GM23248 (cell line): ENCODE measurements around a stretch of chr15.

DNA sequence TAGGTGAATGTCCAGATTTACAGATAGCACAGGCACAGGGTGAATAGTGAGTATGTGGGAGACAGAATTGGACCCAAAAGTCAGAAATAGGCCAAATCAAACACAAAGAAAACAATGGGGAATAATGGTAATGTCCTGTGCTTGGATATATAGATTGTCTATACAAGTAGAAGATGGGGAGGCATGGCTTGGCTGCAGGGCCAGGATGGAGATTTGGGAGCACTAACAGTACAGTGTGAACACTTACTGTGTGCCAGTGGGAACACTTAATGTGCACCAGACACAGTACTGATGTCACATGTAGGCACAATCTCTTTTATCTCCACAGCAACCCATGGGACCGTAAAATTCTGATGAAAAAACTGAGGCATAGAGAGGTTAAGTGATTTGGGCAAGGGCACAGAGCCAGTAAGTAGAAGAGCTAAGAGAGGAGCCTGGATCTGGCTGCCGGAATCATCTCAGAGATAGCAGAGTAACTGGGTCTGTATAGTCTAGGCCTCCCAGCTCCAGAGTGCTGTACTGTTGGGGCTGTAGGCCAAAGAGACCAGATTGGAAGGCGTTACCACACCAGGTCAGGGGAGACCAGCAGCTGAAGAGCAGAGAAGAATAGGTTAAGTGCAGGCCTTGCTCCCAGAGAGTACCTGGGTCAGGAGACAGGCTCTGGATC, 63.4 kb downstream of the RLBP1 start:
- RAMPAGE, long total RNA, result no peak

DNA sequence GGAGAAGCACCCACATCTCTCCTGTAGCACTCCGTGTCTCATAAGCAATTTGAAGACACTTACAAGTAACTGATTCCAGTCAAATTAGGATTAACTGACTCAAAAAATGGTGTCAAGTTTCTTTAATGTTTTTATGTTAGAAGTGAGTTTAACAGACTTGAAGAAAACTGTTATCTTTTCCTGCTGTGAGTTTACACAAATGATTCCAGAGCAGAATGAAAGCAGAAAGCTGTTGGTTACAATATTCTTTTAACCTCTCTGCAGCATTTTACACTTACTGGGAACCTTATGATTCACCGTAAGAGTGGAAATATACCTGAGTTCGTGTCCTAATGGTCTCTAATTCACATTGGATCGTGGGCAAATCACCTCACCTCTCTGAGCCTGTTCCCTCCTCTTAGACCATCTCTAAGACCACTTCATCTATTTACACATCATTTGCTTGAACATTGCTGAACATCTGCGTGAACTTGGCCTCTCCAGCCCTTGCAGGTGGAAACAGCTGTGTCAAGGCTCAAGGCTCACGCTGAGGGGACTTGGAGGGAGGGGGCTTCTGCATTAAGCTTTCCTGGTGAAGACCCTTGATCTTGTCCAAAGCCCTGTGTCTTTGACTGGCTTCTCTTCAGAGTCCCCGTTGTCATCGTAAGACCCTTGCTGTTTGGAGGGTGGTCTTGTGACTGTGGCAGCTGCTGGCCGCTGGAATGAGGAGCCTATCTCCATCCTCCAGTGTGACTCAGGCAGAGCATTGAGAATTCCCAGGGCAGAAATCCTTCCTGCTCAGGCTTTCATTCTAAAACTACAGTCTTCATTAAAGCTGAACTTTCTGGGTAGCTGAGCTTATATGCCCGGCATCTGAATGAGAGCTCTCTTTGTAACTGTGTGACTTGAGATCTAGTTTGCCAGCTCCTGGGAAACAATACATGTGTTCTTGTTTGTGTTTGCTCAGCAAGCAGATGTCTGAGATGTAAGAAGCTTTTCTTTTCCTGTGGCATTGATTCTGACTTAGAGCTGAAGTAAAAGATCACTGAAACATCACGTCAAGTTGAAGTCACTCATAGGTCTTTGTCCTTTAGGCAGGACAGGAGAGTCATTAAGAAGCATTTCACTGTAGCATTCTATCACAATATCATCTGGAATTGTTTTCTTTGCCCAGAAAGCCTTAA, 22.7 kb downstream of the RLBP1 start:
- RAMPAGE, long total RNA, result no peak

- RAMPAGE, long total RNA, result no peak
These were observed 14.6 kb downstream of the RLBP1 start for GRCh38 chr15:89206817-89207164.

- RAMPAGE, long total RNA, result no peak
These were observed 27.7 kb upstream of the POLG start for GRCh38 chr15:89362182-89362781.

- RAMPAGE, long total RNA, result no peak
These were observed 66.2 kb upstream of the POLG start for GRCh38 chr15:89400493-89401482.

GRCh38 chr15:89575788-89576743, 797 bp downstream of the TICRR start:
- RAMPAGE, long total RNA, result no peak

DNA sequence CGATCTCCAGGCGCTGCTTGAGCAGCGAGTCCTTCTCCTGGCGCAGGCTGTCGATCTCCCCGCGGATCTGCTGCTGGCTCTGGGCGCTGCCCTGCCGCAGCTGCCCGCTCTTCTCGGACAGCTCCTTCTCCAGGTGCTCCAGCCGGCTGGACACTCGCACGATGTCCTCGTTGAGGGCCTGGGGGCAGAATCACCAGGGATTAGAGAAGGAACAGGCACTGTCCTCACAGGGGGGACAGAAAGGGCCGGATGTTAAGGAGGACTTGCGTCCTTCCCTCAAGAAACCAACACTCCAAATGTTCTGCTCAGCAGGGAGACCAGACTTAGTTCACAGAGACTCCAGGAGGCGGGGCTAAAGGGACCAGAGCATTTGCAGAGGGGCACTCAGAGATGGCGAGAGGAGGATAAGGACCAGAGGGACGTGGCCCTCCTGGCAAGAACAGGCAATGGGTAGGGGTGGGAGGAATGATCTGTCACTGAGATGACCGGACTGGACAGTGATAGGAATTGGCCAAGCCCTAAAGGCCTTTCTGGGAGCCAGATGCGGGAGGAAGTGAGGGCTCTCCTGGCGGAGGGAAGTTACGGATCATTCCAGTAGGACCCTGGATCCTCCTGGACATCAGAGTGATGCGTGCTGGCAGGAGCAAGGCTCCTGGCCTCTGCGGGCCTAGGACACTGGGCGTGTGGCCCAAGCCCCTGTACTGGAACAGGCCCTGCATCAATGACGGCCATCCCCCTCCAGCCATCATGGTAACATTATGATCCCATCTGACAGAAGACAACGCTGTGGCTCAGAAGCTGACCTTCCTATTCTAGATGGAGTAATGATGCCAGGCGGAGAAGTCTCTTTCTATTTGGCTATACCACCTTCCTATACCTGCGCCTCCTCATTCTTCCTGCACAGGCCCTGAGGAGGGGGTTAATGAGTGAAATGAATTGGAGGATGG, 23.5 kb downstream of the KIF7 start:
- RAMPAGE, long total RNA, result no peak

GRCh38 chr15:89761048-89761864, 10.2 kb upstream of the MESP1 start:
- RAMPAGE, long total RNA, result no peak

GRCh38 chr15:89783849-89784783, 8.0 kb downstream of the MESP2 start:
- RAMPAGE, long total RNA, result no peak

DNA sequence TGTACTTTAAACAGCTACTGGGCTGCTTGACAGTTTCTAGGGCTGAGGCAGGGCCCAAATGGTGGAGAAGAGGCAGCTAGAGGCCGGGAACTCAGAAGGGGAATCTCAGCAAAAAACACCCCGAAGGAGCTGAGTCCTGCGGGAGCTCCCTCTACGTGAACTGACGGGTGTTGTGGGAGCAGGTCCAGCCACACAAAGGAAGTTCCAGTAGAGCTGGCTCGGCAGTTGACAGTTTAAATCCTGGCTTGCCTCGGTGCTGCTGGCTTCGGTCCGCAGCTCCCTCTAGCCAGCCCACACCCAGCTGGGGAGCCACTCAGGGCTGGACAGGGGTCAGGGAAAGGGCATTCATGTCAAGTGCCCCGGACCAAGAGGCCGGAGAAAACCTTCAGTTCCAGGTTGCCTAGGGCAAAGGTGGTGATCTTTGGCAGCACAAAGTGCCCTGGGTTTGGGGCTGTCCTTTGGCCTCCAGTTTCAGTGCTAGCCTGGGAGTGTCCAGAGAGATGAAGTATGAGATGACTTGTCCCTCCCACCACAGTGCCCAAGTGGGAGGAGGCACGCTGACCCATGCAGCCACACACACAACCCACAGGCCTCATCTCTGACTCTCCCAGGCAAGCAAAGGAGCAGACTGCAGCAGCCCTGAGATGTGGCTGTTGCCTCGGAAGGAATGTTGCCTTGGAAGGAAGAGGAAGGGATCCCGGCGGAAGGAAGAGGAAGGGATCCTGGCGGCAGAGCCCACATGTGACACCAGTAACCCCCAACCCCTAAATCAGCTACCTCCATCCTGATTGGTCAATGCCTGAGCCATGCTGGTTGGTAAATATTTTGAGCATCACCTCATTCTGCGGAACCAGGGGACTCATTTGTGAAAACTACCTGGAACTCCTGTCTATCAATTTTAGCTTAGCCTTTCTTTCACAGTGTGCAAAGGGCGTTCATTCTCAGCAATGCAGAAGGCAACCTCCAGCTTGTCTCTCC, 13.8 kb upstream of the ANPEP start:
- RAMPAGE, long total RNA, result no peak

GRCh38 chr15:89999501-90000061, 1.5 kb upstream of the ZNF710 start:
- RAMPAGE, long total RNA, result no peak

DNA sequence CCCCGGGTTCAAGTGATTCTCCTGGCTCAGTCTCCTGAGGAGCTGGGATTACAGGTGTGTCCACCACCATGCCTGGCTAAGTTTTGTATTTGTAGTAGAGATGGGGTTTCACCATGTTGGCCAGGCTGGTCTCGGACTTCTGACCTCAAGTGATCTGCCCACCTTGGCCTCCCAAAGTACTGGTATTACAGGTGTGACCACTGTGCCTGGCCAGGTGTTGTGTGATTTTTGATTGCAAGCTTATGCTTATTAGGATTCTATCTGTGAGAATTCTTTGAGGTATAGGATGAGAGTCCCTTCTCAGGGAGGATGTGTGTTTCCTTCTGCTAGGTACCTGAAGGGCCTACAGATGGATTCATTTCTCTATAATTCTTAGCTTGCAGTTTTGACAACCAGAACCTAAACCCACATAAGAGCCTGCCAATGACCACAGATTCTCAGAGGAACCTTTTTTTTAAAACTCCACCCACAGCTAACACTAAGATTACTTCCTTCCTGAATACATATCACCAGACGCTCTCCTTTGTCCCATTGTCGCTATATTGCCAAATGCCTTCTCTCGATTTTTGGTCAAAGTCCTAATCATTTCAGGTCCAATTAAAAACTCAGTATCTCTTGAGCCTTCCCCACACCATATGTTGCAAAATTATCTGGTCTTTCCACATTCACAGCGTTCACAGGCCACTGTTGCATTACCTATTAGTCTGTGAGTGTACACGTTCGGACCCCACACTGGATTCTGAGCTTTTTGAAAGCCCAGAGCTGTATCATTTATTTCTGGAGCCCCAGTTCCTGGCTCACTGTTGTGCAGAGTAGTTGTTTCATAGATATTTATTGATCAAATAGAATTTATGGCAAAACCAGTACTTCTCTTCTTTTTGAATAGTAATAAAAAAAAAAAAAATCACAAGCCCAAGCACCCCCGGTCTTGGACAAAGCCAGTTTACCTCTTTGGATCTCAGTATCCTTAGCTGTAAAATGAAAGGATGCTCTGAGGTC, 12.4 kb downstream of the ZNF710 start:
- RAMPAGE, long total RNA, result no peak

DNA sequence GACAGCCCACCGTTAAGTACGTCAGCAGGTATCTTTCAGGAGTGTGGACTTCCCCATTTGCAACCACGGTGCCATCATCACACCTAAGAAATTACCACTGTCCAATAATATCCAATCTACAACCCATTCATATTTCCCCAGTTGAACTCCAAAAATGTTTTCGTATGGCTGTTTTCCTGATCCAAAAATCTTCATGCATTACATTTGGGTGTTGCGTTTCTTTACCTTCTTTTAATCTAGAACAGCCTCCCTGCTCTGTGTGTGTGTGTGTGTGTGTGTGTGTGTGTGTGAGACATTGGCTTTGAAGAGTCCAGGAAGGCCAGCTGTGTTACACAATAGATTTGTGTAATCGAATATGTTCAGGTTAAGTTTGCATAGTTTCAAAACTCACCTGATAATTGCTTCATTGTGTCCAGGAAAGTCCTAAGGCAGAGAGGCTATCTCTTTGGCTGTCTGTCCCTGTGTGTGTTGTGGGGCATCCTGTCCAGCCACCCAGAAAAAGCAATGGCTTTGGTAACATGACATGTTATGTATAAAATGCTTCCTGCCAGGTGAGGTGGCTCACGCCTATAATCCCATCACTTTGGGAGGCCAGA, 37.4 kb downstream of the ZNF710 start:
- RAMPAGE, long total RNA, result no peak

- RAMPAGE, long total RNA, result no peak
These were observed 45.8 kb downstream of the ZNF710 start for GRCh38 chr15:90046764-90047501.

DNA sequence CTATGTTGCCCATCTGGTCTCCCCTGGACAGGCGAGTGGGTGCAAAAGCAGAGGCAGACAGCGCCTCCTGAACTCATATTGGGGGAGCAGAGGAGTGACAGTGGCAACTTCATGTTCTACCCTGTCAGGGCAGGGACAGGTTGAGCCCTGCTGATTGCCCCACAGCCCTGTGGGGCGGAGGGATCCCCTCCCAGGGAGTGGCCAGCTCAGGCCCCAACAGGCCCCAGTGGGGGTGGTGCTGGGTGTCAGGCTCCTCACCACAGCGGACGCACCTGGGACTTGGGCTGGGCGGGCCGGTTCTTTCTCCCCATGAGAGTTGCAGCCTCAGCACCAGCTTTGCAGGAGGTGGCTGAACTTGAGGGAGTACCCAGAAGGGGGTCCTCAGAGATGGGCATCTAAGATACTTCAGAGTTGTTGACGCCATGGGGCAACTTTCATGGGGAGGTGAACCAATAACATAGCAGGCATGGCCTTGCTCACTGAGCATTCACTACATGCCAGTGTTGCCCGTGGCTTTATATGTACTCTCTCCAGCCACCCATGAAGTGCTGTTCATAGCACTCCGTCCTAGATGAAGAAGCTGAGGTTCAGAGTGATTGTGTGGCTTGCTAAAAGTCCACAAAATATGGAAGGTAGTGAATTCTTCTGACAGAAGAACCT, 10.0 kb upstream of the SEMA4B start:
- RAMPAGE, long total RNA, result no peak

DNA sequence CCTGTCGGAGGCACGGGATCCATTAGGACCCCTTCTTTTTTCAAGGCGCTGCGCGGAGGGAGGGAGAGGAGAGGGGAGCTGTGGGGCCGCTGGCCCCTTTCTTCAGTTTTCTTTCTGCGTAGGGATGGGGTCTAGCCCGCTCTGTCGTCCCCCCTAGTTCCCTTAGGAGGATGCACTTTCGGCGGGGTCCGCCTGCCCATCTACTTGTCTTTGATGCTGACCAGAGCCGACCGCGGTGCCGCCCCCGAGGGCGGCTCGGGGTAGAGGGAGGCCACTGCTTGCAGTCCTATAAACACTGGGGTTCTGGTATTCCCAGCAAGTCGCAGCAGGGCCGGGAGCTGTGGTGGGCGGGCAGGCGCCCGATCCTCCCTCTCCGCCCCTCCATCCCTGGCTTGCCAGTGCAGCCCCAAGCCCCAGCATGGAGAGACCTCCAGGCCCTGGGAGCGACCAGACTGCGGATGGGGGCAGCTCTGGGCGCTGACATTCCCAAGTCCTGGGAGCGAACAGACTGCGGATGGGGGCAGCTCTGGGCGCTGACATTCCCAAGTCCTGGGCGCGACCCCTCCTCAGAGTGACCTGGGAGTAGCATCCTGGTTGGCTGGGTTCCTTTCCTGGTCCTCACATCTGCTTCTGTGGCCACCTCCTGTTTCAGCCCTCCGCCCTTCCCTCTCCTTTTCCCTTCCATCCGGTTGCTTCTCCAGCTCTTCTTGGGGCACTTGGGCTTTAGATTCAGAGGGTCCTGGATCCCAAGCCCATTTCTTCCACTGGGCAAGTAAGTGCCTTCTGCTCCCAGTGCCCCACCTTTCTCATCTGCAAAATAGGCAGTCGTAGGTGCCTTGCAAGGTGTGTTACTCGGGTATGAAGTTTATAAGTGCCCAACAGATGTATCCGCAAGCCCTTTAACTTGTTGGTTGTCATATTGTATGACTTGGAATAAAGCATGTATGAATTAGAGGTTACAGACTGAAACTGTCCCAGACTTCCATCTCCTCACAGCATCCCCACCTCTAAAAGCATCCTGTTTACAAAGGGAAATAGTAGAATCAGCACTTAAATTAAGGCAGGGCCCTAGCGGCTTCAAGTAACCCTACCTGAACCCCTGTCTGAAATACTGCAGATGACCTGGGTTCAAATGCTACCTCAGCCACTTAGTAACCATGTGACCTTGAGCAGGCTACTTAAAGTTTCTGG, 1.1 kb downstream of the SEMA4B start:
- RAMPAGE, long total RNA, result no peak

- RAMPAGE, long total RNA, result no peak
These were observed 10.2 kb downstream of the CIB1 start for GRCh38 chr15:90223438-90224102.

- RAMPAGE, long total RNA, result no peak
These were observed 5.1 kb downstream of the CIB1 start for GRCh38 chr15:90228360-90229289.

GRCh38 chr15:90382632-90382940, 5.5 kb upstream of the IQGAP1 start:
- RAMPAGE, long total RNA, result no peak

DNA sequence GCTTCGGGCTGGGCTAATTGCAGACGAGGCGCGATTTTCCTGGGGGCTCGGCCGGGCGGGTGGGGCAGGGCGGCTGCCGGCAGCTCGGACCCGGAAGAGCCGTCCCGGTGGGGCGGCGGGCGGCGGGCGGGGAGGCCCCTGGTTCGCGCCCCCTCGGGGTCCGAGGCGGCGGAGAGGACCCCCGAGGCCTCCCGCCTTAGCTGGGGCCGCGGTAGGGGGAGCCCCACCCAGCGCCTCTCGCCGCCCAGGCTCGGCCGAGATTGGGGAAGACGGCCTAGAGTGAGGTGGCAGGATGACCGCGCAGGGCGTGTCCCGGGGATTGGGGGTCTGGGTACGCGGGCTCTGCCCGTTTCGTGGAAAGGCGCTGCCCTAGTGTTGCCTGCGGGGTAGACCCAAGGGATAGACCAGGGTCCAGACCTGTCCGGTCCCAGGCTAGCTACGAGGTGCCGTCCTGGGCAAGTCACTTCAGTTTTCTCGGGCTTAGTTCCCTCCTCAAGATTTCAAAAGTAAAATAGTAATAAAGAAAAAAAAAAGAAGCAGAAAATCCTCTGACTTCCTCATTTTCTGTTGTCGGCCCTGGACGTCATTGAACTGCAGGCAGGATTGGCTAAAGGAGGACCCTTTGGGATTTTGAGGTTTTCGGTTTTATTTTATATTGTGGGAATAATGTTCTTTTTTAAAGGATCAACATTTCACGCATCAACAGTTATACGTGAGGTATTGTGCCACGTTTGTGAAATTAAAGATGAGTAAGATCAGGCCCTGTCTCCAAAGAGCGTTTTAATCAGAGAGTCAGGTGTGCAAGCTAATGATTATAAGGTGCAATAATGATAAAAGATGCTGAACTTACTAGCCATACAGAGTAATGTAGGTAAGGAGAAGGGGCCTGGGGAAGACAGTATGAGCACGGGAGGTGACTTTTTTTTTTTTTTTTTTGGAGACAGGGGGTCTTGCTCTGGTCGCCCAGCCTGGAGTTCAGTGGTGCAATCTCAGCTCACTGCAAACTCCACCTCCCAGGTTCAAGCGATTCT, 697 bp downstream of the IQGAP1 start:
- RAMPAGE, long total RNA, result no peak